Measurements from ENCODE around the genes DYNLRB1 and MAP1LC3A.

GRCh38 chr20:33825336-33825875, 14.3 kb downstream of the CHMP4B start:
- RRBS, result no CpG with 5 or more reads among the region's 1 CpG

- RRBS, result no CpG with 5 or more reads among the region's 4 CpGs
These were observed 47.5 kb downstream of the CHMP4B start for GRCh38 chr20:33858624-33859127.

DNA sequence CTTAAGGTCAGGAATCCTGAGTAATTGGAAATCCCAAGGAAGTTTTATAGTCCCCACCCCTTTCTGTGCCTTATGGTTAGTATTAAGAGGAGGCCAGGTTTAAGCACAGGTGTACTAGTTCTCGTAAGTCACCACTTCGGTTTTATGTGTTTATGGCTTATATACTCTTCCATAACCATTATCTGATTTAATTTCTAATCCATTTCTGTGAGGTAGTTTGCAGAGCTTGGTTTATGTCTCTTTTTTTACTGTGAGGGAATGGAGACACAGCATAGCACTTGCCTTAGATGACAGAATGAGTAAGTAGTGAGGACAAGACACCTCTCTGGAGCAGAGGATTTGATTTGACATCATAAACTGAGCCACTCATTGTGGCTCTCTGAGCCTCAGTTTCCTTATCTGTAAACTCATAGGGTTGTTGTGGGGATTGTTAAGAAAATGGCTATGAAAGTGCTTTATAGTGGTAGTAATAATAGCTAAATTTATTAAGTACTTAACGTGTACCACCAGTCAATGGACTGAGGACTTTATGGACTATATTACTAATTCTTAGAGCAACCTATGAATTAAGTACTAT, 2.3 kb downstream of the RALY start:
- RRBS, result no CpG with 5 or more reads among the region's 3 CpGs

DNA sequence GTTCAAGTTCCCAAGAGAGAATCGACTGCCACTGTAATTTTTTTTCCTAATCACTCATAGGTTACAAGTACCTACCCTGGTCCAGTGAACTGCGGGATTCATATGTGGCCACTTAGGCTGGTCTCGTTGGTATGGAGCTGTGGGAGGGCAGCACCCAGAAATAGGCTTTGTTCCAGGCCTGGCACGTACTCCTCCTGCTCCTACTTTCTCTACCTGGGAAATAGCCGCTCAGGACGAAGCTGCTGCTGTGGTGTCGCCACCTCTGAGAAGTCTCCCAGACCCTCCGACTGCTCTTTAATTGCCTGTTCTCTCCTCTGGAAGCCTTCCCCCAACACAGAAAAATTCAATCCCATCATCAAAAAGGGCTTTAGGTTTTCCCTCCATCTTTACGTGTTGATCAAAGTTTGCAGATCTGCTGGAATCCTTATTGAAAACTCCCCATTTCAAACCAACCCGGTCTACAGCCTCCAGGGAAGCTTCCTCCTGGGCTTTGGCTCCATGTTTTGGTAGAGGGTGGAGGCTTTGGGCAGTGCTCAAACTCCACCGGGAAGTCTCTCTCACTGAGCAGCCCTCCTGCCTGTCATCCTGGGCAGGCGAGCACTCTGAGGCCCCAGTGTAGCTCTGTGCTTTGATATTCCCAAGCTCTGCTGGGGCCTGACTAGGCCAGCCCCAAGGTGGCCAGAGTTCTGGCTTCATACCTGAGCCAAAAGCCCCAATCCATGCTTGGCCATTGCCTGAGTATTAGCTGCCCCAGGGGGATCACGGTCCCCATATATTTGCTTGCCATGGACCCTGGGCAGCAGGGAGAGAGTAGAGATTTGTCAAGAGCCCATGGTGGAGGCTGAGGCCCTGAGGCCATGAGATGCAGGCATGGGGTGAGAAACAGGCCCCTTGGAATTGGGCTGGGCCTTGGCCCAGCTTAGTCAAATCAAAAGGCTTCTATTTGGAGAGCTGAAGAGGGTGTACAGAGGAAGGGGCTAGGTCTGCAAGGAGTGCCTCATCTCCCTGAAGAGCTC, 30.6 kb downstream of the EIF2S2 start:
- RRBS, result 97% methylated on average over 2 of the region's 13 CpGs

GRCh38 chr20:34087650-34088712, 24.1 kb downstream of the EIF2S2 start:
- RRBS, result no CpG with 5 or more reads among the region's 17 CpGs

GRCh38 chr20:34458633-34459358, 57.4 kb upstream of the DYNLRB1 start:
- RRBS, result no CpG with 5 or more reads among the region's 5 CpGs

DNA sequence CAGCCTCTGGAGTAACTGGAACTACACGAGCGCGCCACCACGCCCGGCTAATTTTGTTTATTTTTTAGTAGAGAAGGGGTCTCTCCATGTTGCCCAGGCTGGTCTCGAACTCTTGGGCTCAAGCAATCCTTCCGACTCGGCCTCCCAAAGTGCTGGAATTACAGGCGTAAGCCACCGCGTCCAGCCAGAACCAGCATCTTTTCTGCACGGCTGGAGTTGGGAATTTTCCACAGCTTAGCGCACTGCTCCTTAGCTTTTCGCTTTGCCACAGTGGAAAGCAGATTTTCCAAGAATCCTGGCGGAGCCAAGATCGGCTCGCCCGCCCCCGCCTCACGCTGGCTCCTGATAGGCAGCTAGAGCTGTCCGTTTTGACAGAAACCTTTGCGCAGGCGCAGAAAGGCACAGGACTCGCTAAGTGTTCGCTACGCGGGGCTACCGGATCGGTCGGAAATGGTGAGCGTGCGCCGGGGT, at the start of gene DYNLRB1:
Gene DYNLRB1, plus strand, starts transcription at position 414 of the 471 bp plus-strand sequence.
- RRBS, result 5% methylated on average over 1 of the region's 33 CpGs

GRCh38 chr20:34558606-34559298, at the start of gene MAP1LC3A:
Gene MAP1LC3A (plus strand): TSS chr20:34558718.
- RRBS, result 55% methylated on average over 52 of the region's 77 CpGs

GRCh38 chr20:34581489-34582451, 23.3 kb downstream of the MAP1LC3A start:
- RRBS, result no CpG with 5 or more reads among the region's 12 CpGs

DNA sequence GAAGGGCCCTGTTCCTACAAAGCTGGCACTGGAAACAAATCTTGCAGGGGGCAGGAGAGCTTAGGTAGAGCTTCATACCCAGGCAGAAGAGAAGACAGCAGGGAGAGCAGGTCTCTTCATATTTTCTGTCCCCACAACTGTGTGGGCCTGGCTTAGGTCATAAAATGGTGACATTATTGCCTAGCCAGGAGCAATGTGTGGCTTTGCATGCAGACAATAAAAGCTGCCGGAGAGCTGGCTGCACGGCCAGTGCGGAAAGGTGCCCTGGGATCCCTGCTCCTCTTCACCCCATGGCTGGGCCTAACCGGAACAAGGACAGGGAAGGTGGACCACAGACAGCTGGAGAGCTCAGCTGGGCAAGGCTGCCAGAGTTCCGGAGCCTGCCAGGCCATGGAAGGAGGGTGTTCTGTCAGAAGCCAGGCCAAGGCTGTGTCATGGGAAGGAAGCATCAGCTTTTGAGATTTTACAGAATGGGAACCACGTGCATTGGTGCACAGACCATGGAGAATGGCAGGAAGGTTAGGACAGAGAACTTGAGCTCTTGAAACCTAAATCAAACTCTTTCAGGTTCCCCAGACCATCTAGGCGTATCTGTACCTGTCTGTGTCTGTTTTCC, 25.0 kb downstream of the MAP1LC3A start:
- RRBS, result 98% methylated on average over 5 of the region's 7 CpGs

- RRBS, result 1% methylated on average over 31 of the region's 67 CpGs
These were observed 5.1 kb downstream of the TP53INP2 start for GRCh38 chr20:34709021-34709894.

- RRBS, result no CpG with 5 or more reads among the region's 3 CpGs
These were observed 11.2 kb downstream of the TP53INP2 start for GRCh38 chr20:34715359-34715702.

- RRBS, result no CpG with 5 or more reads among the region's 8 CpGs
These were observed 13.0 kb downstream of the MYH7B start for GRCh38 chr20:34968654-34969175.

- RRBS, result no CpG with 5 or more reads among the region's 3 CpGs
These were observed 682 bp upstream of the TRPC4AP start for GRCh38 chr20:35093328-35093650.

DNA sequence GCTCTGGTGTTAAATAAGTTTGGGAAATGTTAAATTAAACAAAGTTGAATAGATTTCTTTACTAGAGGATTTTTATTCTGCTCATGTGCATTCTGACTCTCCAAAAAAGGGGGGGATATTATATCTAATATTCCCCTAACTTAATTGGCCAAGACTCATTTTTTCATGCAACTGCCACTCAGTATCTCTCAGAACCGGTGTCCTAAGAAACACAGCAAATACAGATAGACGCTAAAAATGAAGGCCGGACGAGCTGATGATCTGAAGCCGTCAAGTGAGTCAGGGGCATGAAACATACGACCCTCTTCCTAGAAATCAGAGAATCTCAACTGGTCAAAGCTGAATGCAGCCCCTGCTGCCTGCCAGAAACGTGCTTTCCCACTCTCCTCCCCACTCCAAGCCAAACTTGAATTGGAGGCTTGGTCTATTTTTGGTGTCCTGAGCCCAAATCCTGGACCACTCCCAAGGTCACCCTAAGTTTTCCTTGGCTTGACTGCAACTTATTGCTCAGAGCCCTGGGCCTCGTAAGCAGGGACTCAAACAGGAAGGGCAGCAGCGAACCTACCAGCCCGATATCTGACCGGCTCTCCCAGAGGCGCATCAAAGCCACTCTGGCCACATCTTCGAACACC, 12.8 kb downstream of the EDEM2 start:
- RRBS, result 97% methylated on average over 3 of the region's 13 CpGs

DNA sequence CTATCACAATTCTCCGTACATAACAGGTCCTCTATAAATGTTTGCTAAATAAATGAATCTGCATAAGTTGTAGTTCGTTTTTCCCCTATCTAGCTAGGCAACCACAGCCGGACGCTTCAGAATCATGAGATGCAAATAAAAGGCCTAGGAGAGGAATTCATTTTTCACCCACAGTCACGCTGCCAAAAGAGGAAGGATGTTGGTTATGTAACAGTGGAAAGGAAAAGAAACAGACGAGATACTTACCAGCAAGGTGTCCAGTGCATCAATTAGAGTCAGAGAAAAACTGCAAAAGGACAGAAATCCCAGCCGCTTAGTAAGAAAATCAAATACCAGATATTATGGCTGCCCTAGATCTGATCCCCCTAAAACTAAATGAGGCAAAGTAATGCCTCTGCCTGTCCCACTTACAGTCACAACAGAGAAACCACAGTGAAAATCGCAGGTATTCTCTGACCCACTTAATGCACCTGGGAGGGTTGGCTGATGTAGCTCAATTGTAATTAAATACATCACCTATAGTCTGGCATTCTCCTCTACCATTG, 2.3 kb downstream of the EDEM2 start:
- RRBS, result no CpG with 5 or more reads among the region's 8 CpGs

DNA sequence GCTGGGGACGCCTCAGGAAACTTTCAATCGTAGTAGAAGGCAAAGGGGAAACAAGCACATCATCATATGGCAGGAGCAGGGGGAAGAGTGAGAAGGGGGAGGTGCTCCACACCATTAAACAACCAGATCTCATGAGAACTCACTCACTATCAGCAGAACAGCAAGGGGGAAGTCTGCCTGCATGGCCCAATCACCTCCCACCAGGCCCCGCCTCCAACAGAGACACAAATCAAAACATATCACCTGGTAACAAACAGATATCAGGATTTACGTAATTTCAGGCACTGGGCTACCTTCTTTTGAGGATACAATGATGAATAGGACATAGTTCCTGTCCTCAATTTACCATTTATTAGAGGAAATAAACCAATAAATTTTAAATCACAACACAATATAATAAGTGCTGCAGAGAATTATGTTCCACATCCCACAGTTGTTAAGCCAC, 24.2 kb downstream of the MMP24 start:
- RRBS, result no CpG with 5 or more reads among the region's 4 CpGs

DNA sequence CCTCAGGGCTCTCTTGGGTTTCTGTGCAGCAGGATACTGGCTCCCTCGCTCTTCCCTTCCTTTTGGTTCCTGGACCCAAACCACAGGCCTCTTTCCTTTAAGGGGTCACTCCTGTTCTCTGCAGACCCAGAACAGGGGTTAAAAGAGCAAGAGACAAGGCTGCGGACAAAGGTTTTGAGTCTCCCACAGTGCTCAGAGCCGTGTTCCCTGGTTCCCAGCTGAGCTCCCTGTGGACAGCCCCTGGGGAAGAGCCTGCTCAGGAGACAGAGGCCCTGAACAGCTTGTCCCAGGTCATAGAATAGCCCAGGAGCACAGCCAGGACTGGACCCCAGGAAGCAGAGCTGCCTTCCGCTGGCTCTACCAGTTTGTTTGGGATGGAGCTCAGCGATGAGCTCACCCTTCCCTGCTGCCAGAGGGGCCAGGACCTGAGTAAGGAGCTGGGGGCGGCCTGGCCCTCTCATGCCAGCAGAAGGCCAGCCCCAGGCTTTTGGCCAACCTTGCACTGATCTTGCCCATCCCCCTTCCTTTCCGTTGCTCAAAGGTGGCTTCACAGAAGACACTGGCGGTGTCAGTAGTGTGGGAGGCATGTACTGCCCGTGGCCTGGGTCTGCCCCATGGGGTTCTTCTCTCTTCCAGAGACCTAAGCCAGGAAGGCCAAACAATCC, 17.6 kb downstream of the MMP24OS start:
- RRBS, result no CpG with 5 or more reads among the region's 9 CpGs

DNA sequence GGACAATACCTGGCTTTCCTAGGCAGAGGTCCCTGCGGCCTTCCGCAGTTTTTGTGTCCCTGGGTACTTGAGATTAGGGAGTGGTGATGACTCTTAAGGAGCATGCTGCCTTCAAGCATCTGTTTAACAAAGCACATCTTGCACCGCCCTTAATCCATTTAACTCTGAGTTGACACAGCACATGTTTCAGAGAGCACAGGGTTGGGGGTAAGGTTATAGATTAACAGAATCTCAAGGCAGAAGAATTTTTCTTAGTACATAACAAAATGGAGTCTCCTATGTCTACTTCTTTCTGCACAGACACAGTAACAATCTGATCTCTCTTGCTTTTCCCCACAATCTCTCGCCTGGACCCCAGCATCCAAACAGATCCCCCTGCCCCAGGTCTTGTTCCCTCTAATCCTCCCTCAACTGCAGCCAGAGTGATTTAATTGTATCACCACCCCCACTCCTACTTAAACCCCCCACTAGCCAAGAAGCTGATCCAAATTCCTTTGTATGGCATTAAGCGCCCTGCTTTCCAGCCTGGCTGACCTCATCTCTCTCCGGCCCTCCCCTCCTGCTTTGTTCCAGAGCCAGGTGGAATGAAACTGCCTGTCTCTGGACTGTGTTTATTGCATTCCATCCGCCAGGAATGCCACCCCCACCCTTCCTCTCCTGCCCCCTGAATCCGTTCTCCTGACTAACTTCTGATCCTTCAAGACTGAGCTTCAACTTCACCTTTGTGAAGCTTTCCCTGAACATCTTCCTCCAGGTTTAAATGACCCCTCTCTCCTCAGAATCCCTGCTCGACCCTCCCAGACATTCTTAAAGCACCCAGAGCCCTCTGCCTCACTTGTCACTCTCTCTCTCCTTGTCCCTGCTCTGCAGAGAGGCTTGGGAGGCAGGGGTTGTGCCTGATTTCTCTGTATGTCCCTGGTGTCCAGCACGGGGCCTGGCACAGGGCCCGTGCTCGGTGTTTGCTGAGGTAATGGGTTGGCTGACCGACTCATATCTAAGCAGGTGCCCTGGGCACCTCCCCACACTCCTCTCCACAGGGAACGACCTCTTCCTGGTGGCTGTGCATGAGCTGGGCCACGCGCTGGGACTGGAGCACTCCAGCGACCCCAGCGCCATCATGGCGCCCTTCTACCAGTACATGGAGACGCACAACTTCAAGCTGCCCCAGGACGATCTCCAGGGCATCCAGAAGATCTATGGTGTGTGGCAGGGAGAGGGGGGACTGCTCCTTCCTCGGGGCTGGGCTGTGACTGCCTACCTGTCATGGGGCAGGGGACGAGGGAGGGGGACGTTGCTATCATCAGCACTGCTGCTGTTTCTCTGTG, 14.7 kb downstream of the MMP24OS start:
- RRBS, result no CpG with 5 or more reads among the region's 24 CpGs

DNA sequence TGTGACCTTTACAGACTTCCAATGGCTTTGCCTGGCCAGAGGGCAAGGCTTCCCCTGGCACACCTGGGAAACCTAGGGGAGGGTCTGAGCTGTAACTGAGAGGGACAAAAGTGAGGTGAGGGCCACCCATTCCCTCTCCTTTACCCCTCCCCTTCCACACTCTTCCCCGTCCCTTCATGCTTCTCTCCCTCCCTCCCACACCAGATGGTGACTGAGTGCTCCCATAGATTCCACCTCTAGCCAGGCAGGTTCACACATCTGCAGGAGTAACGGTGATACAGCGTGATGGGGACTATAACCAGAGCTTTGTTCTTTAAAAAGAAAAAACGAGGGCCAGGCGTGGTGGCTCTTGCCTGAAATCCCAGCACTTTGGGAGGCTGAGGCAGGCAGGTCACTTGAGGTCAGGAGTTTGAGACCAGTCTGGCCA, 13.8 kb downstream of the MMP24OS start:
- RRBS, result no CpG with 5 or more reads among the region's 5 CpGs